ENCODE data around the gene RAB14.

DNA sequence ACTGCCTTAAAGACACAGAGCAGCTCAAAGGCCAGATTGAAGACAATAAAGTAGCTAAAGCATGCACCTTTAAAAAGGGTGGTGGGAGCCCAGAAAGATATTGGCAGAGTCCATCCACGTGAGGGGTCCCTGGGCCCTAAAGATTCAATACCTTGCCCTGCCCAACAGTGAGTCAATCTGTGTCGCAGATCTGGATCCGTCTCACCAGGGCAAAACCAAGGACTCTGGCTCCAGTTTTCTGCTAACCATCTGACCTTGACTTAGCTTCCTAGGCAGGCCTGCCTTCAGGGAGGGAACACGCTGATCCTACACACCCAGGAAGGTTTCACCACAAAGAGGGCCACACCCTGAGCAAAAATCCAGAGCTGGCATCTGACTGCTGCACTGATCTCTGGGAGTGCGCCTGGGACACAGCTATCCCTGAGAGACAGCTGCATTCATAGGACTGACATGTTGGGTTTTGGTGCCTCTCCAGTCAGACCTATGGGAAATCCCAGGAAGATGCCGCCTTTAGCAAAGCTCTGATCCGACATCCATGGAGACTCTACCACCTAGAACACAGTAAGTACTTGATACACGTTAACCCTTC is 47.6 kb downstream of the CDK5RAP2 start:
- PRO-cap: bidirectional peak, plus-strand start at position 384 of the sequence, minus-strand start at position 203 of the sequence
- RAMPAGE, long total RNA, 2 experiments: start-site peak on the minus strand in 1 of 2 experiments, centred at position 272 of the sequence, 13 reads per replicate

DNA sequence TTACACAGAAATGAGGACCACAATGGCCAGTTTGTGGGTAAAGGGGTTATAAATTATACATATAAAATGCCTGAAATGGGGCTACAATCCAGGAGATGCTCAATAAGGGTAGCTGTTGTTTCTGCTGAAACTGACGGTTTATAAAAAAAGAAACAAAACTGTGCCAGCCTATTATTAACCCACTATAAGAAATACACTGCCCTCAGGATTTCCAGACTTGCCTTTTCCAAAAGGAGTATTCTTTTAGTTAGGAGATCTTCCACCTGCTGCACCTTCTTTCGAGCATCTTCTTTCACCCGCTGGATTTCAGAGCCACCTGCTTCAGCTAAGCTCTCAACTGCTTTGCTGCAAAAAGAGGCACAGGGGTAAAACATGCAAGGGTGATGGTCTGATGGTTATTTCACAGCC is 41.1 kb downstream of the CDK5RAP2 start:
- PRO-cap: no peak
- RAMPAGE, long total RNA, 2 experiments: no peak in any of the 2 experiments

GRCh38 chr9:120550577-120550970 is 29.4 kb downstream of the CDK5RAP2 start:
- PRO-cap: no peak
- RAMPAGE, long total RNA, 2 experiments: no peak in any of the 2 experiments

- PRO-cap: no peak
- RAMPAGE, long total RNA, 2 experiments: no peak in any of the 2 experiments
These were observed 51.8 kb upstream of the CDK5RAP2 start for GRCh38 chr9:120631791-120632227.

DNA sequence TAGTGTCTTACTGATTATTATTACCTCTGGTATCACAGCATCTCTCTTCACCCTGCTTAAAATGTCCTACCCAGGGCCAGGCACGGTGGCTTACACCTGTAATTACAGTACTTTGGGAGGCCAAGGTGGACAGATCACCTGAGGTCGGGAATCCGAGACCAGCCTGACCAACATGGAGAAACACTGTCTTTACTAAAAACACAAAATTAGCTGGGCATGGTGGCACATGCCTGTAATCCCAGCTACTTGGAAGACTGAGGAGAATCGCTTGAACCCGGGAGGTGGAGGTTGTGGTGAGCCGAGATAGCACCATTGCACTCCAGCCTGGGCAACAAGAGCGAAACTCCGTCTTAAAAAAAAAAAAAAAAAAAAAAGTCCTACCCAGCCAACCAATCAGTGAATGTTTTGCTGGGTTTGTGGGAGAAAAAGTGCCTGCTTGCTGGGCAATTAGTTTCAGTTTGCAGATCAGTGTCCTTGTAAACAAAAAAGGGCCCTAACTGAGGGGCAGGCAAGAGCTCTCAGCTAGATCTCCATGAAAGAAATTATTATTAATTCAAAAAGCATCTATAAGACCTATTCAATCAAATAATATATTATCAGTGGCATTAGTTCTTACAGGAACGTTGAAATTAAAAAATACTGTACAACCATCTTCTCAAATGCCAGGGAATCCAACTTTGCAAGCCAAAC is 4.1 kb downstream of the MEGF9 start:
- PRO-cap: unidirectional peak, plus-strand start at position 450 of the sequence
- RAMPAGE, long total RNA, 2 experiments: no peak in any of the 2 experiments

- PRO-cap: no peak
- RAMPAGE, long total RNA, 2 experiments: no peak in any of the 2 experiments
These were observed 2.6 kb downstream of the MEGF9 start for GRCh38 chr9:120711728-120712107.

GRCh38 chr9:120712108-120712809 is 2.0 kb downstream of the MEGF9 start:
- PRO-cap: no peak
- RAMPAGE, long total RNA, 2 experiments: no peak in any of the 2 experiments

DNA sequence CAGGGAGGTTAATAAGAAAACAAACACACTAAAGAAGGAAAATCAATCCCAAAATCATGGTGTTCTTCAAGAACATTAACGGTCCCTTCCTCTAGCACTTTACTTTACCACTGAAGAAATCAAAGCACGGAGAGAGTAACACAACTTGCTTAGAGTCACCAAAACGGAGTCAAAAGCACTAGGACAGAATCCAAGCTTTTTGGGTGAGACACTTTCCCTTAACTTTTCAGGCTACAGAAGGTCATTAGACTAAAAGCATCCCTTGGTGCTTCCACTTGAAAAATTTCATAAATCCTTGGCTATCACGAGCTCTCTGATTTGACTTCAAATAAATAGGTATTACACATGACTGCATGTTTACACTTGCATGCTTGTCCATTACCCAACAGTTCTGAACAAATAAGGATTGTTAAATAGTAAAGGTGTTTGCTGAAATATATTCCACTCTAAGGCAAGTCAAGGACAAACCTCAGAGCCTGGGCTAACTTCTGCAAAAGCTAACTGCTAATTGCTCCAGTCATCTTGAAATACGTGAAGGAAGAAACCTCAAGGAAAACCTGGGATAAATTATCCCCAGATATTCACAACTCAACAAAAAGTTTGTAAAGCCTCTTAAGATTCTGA is 14.5 kb downstream of the FBXW2 start:
- PRO-cap: no peak
- RAMPAGE, long total RNA, 2 experiments: no peak in any of the 2 experiments

DNA sequence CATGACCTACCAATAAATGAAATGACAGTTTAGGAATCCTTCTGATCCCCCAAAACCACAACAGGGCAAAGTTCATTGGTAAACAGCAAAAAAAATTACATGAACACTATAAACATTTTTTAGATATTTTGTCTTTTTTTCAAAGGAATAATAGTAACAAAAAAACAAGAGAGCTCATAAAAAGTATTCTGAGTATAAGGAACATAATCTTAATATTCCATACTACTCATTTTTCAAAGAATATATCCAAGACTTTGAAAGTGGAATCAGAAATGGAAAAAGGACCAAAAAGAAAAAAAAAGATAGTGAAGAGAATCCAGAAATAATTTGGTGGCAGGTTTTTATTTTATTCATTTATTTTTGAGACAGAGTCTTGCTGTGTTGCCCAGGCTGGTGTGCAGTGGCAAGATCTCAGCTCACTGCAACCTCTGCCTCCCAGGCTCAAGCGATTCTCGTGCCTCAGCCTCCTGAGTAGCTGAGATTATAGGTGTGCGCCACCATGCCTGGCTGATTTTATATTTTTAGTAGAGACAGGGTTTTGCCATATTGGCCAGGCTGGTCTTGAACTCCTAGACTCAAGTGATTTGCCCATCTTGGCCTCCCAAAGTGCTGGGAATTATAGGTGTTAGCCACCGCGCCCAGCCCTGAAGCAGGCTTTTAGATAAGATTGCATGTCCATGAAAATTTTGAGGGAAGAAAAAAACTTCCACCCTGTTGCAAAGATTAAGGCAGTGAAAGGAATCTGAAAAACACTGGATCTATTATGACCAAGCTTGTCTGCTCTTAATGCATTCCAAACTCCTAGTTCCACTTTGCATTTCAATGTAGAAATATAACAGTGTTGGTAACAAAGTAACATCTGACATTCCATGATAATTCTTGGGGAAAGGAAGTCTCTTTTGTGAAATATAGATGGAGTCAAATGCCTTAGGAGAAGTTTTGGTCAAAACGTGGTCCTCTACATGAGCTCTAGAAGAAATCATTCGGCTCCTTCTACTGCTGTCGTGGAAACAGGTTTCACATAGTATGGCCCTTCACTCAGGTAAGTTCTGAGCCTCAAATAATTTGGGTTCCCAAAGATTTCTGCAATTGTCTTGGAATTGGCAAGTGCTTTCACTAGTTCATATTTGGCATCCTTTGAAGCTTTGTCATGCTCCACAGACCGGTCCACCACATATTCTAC is 24.1 kb downstream of the B3GALT9 start:
- PRO-cap: no peak
- RAMPAGE, long total RNA, 2 experiments: no peak in any of the 2 experiments

DNA sequence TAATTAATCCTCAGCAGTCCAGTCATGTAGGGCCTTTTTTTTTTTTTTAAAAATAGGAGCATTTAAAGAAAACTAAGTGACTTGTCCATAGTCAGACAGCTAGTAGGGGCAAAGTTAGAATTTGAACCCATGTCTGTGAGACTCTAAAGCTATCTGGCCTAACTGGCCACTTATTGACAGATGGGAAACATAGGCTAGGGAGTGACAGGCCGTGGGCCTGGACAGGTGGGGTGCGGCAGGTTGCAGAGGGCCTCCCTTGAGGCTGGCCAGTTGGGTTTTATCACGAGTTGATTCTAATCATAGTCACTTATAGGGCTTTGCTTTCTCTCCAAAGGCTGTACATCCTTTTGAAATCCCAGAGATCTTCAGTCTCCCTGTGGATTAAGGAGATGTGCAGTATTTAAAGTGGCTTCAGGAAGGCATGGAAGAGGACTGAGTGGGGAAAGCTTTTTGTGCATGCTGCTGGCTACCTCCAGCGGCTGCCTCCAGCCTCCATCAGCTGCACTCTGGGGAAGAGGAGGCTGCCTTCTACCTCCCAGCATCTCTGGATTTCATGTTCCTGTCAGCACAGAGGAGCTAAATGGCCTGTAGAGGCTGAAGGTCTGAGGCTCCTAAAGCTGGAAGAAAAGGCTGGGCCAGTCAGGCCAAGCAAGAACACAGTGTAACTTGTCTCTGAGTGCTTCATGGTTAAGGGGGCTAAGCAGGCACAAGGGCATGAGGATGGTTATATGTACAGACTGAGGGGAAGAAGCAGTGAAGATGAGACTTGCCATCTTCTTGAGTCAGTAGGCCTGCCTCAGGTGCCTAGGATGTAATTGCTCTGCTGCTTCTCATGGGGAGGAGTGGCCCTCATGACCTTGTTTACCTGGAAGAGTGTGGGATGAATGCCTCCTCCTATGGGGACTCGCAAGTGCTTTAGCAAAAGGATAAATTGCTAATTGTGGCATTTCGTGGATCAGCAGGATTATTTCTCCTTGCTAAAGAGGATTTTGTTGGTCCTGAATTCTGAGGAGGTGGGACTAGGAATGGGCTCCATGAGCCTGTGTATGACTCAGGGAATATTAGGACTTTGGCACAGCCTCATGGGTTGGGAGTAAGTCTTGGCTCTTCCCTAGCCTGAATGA is 8.5 kb upstream of the PSMD5 start:
- PRO-cap: no peak
- RAMPAGE, long total RNA, 2 experiments: no peak in any of the 2 experiments

GRCh38 chr9:120925384-120925553 is 1.3 kb downstream of the TRAF1 start:
- PRO-cap: no peak
- RAMPAGE, long total RNA, 2 experiments: no peak in any of the 2 experiments

DNA sequence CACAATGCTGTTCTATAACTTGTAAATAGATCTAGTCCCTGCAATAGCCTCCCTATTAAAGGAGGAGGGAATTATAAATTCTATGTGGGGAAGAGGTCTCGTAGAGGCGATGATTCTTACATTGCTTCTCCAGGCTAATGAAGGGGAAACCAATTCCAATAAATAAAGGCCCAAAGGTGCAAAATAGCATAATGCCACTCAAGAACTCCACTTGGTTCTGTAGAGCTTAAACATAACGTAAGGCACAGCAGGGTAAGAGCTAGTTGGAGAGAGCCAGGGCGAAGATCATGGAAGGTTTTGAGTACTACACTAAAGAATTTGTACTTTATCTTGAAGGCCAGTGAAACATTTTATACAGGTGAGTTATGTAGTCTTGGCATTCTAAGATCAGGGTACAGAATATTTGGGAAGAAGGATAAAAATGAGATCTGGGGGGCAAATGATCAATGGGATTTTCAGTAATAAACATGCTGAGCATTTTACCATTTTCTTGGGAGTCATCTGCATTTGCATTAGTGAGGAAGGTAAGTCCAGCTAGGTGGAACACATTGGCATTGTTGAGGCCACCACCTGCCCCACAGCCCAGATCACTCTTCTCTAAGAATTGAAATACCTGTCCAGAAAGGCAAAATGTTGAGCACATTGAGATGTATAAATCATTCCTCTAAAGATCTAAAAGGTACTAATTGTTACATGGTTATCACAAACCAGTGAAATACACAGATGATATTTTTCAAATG is 34.1 kb downstream of the C5 start:
- PRO-cap: no peak
- RAMPAGE, long total RNA, 2 experiments: no peak in any of the 2 experiments

DNA sequence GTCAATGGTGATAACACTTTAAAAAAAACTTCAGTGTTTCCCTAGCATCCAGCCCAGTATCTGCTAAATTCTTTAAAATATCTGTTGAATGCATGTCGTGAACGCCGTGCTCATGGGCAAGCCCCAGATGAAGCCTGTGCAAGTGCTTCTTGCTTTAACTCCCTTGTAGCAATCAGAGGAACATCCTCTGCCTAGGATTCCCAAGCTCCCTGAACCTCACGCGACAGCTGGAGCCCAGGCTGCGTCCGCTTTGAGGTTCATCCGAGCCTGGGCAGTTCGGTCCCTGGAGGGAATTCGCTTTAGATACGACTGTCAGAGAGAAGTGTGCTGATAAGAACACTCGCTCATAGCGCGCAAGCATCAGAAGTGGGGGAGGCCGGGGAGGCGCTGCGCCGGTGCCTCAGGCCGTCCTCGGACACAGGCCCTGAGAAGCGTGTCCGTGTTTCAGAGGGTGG is 522 bp upstream of the CNTRL start:
- PRO-cap: bidirectional peak, plus-strand start at position 360 of the sequence, minus-strand start at position 165 of the sequence
- RAMPAGE, long total RNA, 2 experiments: no peak in any of the 2 experiments

GRCh38 chr9:121201515-121202395 is at the start of gene RAB14:
TSS of gene RAB14 (minus strand) at chr9:121201869.
- PRO-cap: bidirectional peak, plus-strand start at chr9:121202141, minus-strand start at chr9:121201854
- RAMPAGE, long total RNA, 2 experiments: start-site peak on the minus strand in 2 of 2 experiments, at chr9:121201834-121201875 at its widest, 30 to 256 reads per replicate

GRCh38 chr9:121228608-121229110 is 27.0 kb upstream of the RAB14 start:
- PRO-cap: no peak
- RAMPAGE, long total RNA, 2 experiments: no peak in any of the 2 experiments

GRCh38 chr9:121269371-121270221 is 1.6 kb downstream of the GSN start:
- PRO-cap: bidirectional peak, plus-strand start at chr9:121269683, minus-strand start at chr9:121269627; unidirectional peak, minus-strand start at chr9:121269759
- RAMPAGE, long total RNA, 2 experiments: no peak in any of the 2 experiments

- PRO-cap: bidirectional peak, plus-strand start at chr9:121272288, minus-strand start at chr9:121272080
- RAMPAGE, long total RNA, 2 experiments: no peak in any of the 2 experiments
These were observed 4.0 kb downstream of the GSN start for GRCh38 chr9:121271901-121272499.

DNA sequence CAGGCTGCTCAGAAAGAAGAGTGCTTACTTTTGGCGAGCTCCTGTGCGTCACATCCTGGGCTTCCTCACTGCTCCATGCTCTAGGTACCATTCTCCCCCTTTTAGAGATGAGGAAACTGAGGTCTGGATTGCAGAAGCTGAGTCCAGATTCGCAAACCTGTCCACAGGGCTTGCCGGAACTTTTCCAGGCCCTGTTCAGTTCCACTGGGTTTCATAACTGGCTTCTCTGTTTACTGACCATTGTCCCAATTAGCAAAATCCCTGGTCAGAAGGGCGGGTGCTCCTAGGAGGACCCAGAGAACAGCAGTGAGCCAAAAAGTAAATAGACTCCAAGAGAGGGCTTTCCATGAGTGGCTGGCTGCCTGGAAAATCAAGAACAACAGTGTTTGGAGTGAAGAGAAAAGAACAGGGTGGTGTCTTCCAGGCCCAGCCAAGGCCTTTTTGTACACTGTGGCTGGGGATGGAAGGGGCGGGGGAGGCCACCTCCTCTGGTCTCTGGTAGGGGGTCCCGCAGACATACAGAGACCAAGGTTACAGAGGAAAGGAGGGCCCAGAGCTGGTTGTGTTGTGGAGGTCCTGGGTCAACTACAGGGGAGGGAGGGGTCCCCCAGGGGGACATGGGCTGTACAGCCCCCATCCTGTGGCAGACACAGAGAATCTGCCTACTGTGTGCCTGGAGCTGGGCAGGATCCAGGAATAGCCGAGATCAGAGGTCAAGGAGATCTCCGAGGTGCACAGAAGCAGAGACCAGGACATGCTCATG is 27.3 kb downstream of the GSN start:
- PRO-cap: bidirectional peak, plus-strand start at position 382 of the sequence, minus-strand start at position 219 of the sequence
- RAMPAGE, long total RNA, 2 experiments: no peak in any of the 2 experiments

GRCh38 chr9:121302809-121303171 is 34.8 kb downstream of the GSN start:
- PRO-cap: no peak
- RAMPAGE, long total RNA, 2 experiments: no peak in any of the 2 experiments

DNA sequence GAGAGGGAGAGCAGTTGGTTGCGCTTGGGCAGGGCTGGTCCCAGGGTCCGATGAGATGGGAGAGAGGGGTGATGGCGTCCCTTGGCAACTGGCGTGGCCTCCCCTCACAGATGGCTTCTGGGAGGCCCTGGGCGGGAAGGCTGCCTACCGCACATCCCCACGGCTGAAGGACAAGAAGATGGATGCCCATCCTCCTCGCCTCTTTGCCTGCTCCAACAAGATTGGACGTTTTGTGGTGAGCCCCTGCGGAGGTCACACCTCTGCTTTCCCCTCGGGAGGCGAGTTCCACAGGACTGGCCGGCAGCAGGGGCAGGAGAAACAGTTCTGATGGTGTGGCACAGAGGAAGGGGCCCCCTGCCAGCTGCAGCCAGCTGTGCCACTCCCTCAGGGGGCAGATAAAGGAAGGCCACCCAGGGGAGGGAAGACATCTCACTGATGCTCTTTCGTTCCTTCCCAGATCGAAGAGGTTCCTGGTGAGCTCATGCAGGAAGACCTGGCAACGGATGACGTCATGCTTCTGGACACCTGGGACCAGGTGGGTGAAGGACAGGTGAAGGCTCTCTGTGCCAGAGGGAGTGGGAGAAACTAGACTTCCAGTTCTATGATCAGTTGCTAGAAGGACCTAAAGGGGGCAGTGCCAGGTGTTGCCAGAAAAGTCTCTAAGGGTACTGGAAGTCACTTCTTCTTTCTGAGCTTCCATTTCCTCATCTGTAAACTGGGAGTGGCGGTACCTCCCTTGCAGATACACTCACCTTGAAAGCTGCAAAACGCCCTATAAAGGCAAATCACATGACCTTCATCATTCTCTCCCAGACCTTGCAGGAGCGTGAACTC is 41.1 kb downstream of the STOM start:
- PRO-cap: no peak
- RAMPAGE, long total RNA, 2 experiments: start-site peak on the plus strand in 1 of 2 experiments, centred at positions 212 to 489 of the sequence, 74 to 102 reads per replicate